WTC11 (cell line): ENCODE measurements around a stretch of chr6.

GRCh38 chr6:20170214-20171098 lies 41.8 kb downstream of the MBOAT1 start:
- PRO-cap = no peak

- PRO-cap = no peak
These were observed 5.5 kb downstream of the MBOAT1 start for GRCh38 chr6:20206785-20207234.

GRCh38 chr6:20213131-20213562 lies 878 bp upstream of the MBOAT1 start:
- PRO-cap = no peak

DNA sequence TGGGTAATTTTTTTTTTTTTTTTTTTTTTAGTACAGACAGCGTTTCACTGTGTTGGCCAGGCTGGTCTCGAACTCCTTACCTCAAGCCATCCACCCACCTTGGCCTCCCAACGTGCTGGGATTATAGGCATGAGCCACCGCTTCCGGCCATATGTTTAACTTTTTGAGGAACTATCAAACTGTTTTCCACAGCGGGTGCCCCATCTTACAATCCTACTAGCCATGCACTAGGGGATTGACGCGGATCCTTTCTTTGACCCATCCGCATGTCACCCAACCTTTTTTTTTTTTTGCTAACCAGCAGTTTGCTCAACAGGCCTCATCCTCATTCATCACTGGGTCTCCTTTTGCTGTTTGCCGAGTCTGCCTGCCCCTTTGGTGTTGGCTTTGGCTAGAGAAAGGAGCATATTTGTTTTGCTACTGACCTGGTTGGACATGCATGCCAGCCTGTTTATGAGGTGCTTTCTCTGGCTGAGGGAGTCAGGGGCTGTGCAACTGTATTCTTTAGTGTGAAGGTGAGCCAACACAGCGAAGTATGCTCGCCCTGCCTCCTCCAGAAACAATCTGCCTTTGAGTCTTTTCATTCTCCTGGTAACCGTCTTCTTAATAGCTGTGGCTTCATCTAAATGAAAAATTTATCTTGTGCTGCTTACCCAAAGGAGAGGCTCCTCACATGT lies 40.2 kb downstream of the E2F3 start:
- PRO-cap = no peak

- PRO-cap = no peak
These were observed 53.2 kb upstream of the CDKAL1 start for GRCh38 chr6:20481090-20481470.

GRCh38 chr6:21141499-21141926 lies 452.0 kb upstream of the SOX4 start:
- PRO-cap = no peak

- PRO-cap = no peak
These were observed 335.0 kb upstream of the SOX4 start for GRCh38 chr6:21258505-21258975.

GRCh38 chr6:21593212-21593655 lies 317 bp upstream of the SOX4 start:
- PRO-cap = bidirectional peak, plus-strand start at chr6:21593749, minus-strand start at chr6:21593521

- PRO-cap = no peak
These were observed 3.2 kb downstream of the SOX4 start for GRCh38 chr6:21596831-21597063.

DNA sequence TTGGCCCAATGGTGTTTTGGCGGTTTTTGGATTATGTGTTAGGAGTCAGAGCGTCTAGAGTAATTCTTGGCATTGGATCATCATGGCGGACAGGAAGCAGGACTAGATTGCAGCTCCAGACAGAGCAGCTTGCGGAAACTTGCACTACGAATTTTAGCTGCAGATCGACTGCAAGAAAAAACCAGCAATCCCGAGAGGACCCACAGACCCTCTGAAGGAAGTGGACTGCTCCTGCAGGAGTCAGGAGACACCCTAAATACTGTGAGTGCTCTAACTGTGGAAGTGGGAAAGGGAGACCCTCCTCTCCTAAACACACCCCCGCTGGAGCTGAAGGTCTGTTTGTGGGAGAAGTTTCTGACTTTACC lies 280.2 kb downstream of the SOX4 start:
- PRO-cap = no peak

DNA sequence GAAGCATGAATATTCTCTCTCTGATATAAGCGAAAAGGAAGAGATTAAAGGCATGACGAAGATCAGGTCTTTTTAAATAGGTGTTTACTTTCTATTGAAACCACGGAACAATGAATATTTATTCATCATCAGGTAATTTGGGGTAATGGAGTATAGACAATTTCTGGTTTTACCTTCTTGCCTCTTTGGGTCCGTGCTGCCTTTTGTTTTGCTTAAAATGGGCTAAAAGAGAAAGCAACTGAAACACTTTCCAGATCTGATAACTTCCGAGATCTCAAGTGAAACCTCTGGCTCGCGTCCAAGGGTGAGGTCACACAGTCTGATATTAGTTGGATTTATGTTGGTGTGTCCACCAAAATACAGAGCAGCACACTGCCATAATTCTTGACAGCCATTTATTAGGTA lies 320.4 kb downstream of the SOX4 start:
- PRO-cap = no peak

DNA sequence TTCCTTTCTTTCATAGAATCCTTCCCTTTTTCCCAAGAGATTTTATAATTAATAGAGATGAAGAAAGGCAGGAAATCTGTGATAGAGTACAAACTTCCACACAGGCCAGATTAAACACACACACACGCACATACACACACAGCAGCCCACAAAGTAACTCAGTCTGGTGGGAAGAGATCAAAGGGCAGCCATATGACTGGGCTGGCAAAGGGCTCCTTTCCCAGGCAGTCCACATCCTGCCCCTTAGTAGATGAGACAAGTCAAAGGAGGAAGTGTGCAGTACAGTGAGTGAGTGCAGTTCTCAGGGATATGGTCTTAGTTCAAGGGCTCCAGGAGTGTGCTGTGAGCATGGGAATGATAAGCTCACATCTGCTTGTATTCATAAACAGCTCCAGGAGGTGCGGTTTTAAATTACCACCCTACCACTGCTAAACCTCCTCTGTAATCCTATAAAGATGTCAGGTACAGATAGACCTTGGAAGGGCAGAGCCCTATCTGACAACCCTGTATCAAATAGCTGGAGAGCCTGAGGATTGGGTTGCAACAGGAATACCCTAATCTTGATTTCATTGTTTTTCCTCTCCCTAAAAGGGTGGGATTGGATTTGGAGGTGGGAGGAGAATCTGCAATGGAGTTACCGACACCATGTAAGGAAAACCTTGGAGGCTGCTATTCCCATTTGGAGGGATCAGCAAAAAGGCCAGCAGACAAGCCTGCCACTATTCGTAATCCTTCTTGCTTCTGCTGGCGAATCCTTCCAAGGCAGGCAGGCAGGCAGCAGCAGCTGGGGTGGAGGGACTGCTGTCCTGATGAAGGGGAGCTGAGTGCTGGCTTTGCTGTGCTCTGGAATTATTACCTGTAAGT lies 342.9 kb downstream of the PRL start:
- PRO-cap = no peak

- PRO-cap = no peak
These were observed 309.4 kb downstream of the PRL start for GRCh38 chr6:21987453-21987874.

GRCh38 chr6:22071611-22072109 lies 225.2 kb downstream of the PRL start:
- PRO-cap = no peak

GRCh38 chr6:22709798-22710154 lies 140.4 kb downstream of the HDGFL1 start:
- PRO-cap = no peak

- PRO-cap = no peak
These were observed 33.3 kb downstream of the RIPOR2 start for GRCh38 chr6:24902402-24902987.

DNA sequence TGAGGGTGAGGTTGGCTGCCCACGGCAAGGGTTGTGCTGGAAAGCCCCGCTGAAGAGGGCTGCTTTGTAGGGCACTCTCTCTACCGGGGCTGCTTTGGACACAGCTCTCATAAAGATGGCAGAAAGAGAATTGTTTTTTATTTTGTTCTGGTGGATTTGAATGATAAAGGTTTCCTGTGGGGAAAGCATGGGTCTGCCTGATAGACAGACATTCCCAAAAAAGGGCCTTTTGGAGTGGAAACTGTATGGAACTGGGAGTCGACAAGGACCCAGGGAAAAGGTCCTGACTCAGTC lies 24.3 kb downstream of the RIPOR2 start:
- PRO-cap = no peak

- PRO-cap = no peak
These were observed 7.4 kb downstream of the RIPOR2 start for GRCh38 chr6:24928357-24928725.

DNA sequence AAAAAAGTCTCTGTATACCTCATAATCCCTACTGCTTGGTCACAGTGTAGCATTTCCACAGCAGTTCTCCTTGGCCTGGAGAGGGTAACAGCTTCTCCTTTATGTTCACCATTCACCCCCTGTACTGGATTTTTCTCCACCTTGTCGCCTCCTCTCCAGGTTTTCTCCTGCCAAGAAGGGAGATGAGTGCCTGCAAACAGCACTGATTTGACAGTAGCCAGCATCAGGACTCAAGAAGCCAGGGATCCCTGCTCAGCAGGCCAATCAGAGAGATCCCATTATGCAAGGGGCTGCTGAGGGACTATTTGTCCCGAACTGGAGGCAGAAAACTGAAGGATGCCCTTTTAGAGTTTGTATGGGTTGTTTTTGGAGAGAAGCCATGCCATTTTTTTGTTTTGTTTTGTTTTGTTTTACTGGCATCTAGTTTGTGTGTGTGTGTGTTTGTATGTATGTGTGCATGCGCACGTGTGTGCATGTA lies 68.6 kb upstream of the RIPOR2 start:
- PRO-cap = no peak

GRCh38 chr6:25171276-25171779 lies 107.8 kb upstream of the CARMIL1 start:
- PRO-cap = no peak